Hepatocyte (in vitro differentiated cells and primary cell): ENCODE results near the genes CXCR6 and LTF.

DNA sequence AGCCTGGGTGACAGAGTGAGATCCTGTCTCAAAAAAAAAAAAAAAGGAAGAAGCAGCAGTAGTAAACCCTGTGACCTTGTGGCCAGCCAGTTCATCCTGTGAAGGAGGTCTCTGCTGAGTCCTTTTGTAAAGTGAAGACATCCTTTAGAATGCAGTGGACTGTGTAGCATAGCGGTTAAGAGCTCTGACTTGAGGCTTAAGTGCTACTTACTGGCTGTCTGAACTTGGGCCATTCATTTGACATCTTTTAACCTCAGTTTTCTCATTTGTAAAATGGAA lies 8.3 kb downstream of the EXOSC7 start:
- RAMPAGE, long total RNA: no peak
- RRBS: no CpG with 5 or more reads among the region's 1 CpG

DNA sequence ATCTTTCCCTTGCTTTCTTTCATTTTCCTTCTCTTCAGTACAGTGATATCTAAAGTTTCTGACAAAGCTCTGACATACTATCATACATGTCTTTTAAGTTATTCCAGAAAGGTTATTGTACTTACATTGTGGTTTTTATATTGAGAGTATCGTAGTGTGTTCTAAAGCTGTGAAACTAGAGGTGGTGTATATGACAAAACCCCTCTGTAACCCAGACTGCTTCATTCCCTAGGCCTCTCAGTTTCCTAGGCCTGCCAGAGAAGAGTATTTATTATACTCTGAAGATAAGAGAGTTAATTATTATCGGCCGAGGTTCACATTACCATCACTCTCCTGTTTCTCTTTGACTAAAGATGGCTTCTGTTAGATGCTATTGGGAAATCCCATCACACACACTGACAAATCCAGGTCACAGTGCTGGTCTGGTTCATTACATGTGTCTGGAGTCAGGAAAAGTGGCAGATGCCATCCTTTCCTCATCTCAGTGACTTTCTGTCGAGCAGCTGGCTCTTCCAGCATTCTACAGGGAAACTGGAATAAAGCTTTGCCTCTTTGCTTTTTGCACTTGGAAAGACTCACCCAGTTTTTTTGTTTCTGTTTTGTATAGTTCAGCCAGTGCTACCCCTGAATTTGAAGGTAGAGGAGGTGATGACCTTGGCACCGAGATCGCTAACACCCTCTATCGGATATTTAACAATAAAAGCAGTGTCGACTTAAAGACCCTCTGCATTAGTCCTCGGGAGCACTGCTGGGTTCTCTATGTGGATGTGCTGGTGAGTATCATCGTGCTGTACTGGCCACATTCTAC lies 20.6 kb downstream of the EXOSC7 start:
- RAMPAGE, long total RNA: no peak
- RRBS: no CpG with 5 or more reads among the region's 10 CpGs

- RAMPAGE, long total RNA: no peak
- RRBS: 10% methylated on average over 7 of the region's 66 CpGs
These were observed 9.7 kb downstream of the CLEC3B start for GRCh38 chr3:45035512-45036521.

- RAMPAGE, long total RNA: no peak
- RRBS: no CpG with 5 or more reads among the region's 7 CpGs
These were observed 48.4 kb upstream of the LIMD1 start for GRCh38 chr3:45545987-45546740.

- RAMPAGE, long total RNA: no peak
- RRBS: no CpG with 5 or more reads among the region's 11 CpGs
These were observed 24.6 kb upstream of the SACM1L start for GRCh38 chr3:45664541-45665014.

GRCh38 chr3:45942885-45943615 lies at the start of gene CXCR6:
Gene CXCR6 (plus strand): TSS chr3:45943464.
- RAMPAGE, long total RNA: no peak
- RRBS: no CpG with 5 or more reads among the region's 10 CpGs

GRCh38 chr3:45964770-45965271 lies 21.6 kb downstream of the CXCR6 start:
- RAMPAGE, long total RNA: no peak
- RRBS: no CpG with 5 or more reads among the region's 4 CpGs

GRCh38 chr3:46429705-46429904 lies 22.5 kb downstream of the CCRL2 start:
- RAMPAGE, long total RNA: no peak
- RRBS: no CpG with 5 or more reads among the region's 4 CpGs

GRCh38 chr3:46464730-46465340 lies at the start of gene LTF:
Gene LTF (minus strand): TSS chr3:46464905.
- RAMPAGE, long total RNA: no peak
- RRBS: 7% methylated on average over 1 of the region's 25 CpGs

GRCh38 chr3:46625106-46625468 lies 12.8 kb downstream of the FAM240A start:
- RAMPAGE, long total RNA: no peak
- RRBS: no CpG with 5 or more reads among the region's 3 CpGs

GRCh38 chr3:46660766-46661470 lies 32.6 kb downstream of the ALS2CL start:
- RAMPAGE, long total RNA: no peak
- RRBS: no CpG with 5 or more reads among the region's 6 CpGs

DNA sequence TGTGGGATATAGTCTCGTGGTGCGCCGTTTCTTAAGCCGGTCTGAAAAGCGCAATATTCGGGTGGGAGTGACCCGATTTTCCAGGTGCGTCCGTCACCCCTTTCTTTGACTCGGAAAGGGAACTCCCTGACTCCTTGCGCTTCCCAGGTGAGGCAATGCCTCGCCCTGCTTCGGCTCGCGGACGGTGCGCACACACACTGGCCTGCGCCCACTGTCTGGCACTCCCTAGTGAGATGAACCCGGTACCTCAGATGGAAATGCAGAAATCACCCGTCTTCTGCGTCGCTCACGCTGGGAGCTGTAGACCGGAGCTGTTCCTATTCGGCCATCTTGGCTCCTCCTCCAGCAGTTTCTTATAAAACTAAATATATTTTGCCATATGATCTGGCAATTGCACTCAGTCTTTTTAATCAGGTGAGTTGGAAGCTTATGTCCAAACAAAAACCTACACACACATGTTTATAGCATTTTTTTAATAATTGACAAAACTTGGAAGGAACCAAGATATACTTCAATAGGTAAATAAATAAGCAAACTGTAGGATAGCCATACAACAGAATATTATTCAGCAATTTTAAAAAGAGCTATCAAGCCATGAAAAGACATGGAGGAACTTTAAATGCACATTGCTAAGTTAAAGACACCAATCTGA lies 71.3 kb upstream of the PRSS50 start:
- RAMPAGE, long total RNA: no peak
- RRBS: no CpG with 5 or more reads among the region's 25 CpGs

- RAMPAGE, long total RNA: no peak
- RRBS: 5% methylated on average over 58 of the region's 93 CpGs
These were observed 4.2 kb downstream of the PTH1R start for GRCh38 chr3:46881506-46882390.

DNA sequence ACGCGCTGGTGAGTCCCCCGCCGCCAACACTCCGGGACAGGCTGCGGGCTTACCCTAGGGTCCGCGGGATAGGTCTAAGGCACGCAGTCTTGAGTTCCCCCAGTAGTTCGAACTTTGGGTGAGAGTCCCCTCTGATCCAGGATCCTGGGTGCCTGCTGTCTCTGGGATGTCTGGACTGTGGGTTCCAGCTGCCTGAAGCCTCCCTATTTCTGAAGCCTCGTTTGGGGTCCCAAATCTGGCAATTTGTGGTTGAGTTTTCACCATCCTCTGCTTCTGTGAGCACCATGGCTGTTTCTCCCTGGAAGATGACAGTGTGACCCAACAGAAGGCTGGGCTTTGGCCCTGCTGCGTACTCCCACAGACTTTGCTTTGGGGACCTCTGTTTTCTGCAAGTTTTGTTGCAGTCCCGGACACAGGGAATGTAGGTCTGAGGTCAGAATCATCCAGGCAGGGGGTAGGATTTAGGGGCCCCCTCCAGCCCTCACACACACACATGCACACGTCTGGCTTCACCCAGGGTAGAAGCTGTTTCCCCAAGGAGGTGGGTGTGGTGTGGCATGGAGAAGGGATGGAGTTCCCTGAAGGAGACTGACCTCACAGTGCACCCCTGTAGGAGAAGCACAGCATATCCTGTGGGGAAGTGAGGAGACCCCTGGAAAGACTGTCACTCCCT lies 6.2 kb downstream of the PTH1R start:
- RAMPAGE, long total RNA: no peak
- RRBS: 6% methylated on average over 5 of the region's 14 CpGs

DNA sequence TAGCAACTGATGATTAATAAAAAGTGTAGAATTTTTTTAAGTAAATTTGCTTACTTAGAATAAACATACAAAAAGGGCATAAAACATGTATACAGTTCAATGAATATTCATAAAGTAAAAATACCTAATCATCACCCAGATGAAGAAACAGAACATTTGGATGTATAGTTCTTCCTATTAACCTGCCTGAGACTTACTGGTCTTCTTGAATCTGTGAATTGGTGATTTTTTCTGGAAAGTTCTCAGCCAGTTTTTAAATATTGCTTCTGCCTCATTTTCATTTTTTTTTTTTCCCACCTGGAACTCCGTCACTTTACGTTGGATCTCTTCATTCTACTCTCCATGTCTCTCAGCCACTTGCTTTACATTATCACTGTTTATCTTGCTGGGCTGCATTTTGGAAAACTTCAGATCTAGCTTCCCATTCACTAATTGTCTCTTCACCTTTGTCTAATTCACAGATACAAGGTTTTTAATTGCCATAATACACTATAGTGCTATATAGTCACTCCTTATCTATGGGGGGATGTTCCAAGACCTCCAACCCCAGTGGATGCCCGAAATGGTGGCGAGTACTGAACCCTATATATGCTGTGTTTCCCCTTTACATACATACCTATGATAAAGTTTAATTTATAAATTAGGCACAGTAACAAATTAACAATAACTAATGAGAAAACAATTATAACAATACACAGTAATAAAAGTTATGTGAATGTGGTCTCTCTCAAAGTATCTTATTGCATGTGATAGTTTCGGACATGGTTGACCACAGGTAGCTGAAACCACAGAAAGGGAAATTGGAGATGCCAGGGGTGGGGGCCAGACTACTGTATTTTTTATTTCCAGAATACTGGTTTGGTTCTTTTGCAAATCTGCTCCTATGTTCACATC lies 40.4 kb downstream of the PTH1R start:
- RAMPAGE, long total RNA: no peak
- RRBS: no CpG with 5 or more reads among the region's 5 CpGs

GRCh38 chr3:46930536-46931432 lies 45.8 kb downstream of the CCDC12 start:
- RAMPAGE, long total RNA: no peak
- RRBS: no CpG with 5 or more reads among the region's 10 CpGs

GRCh38 chr3:46952903-46953569 lies 23.5 kb downstream of the CCDC12 start:
- RAMPAGE, long total RNA: no peak
- RRBS: no CpG with 5 or more reads among the region's 6 CpGs

DNA sequence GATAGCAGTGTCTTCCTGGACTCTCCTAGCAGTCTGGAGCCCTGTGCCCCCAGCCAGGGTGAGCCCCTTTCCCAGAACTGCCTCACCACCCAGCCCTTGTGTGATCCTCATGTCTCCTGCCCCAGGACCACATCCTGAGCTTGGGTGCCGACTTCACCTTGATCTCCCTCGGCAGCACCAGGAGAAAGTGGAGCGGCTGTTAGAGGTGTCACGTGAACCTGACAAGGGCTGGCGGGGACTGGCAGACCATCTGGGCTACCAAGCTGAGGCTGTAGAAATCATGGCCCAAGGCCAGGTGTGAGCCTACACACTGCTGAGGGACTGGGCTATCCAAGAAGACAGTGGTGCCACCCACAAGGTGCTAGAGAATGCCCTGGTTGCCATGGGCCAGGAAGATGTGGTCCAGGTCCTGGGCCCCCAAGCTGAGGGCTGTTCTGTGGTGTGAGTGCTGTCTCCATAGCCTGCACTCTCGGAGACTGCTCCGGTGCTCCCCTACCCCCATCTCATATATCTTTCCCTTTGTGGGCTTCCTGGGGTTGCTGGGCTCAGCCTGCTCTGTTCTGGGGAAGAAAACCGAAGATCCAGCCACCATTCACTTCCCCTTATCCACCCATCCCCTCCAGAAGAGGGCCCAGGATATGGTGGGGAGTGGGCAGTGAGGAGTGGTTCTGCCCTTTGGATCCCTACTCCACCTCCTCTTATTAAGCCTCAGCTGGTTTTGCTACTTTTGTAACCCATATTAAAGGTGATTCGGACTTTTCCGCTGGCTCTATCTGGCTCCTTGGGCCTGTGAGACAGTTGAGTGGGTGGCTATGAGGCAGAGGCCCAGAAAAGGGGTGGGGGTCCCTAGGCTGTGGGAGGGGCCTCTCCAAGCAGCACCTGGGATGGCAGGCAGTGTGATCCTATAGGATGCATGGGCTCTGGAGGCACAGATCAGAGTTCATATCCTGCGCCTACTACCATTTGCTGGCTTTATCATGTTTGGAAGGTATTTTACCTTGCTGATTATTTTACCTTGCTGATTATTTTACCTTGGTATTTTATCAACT lies 33.6 kb downstream of the NBEAL2 start:
- RAMPAGE, long total RNA: no peak
- RRBS: no CpG with 5 or more reads among the region's 11 CpGs

DNA sequence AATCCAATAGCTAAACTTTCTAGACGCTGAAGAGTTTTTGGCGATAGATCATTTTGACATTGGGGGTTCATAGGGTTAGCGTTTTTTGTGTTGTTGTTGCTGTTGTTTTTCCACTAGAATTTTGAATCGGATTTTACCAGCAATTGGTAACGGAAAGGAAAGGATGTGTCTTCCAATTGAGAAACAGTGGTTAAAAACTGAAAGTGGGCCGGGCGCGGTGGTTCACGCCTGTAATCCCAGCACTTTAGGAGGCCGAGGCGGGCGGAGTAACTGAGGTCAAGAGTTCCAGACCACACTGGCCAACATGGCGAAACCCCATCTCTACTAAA lies 1.1 kb upstream of the SETD2 start:
- RAMPAGE, long total RNA: no peak
- RRBS: no CpG with 5 or more reads among the region's 13 CpGs

DNA sequence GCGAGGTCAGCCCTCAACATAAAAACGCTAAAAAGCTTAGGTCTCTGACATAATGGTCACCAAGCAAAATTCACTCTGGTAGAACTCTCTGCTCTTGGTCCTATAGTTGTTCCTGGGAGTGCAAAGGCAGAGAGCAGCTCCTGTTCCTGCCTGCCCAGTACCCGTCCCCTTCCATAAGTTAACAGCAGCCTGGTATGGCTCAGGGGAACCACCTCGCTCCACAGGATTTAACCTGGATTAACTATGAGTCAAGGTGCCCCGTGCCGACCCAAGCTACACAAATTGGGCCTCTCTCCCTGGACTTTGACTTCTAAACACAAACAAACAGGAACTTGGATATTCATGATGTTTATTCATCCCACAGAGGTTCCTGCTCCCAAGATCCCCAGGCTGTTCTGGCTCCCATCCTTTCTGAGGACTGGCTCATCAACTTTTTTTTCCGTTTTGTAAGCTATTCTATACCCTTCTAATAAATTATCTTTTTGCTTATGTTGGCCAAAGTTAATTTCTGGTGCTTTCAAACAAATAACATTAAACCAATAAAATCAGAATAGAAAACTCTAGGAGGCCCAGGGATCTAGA lies 32.1 kb downstream of the SCAP start:
- RAMPAGE, long total RNA: no peak
- RRBS: no CpG with 5 or more reads among the region's 7 CpGs